Foreskin fibroblast (primary cell): ENCODE data around the gene CD58.

- RRBS = no CpG with 5 or more reads among the region's 13 CpGs
These were observed 44.7 kb upstream of the MAB21L3 start for GRCh38 chr1:116066392-116066976.

- RRBS = no CpG with 5 or more reads among the region's 5 CpGs
These were observed 11.7 kb downstream of the MAB21L3 start for GRCh38 chr1:116122828-116123435.

DNA sequence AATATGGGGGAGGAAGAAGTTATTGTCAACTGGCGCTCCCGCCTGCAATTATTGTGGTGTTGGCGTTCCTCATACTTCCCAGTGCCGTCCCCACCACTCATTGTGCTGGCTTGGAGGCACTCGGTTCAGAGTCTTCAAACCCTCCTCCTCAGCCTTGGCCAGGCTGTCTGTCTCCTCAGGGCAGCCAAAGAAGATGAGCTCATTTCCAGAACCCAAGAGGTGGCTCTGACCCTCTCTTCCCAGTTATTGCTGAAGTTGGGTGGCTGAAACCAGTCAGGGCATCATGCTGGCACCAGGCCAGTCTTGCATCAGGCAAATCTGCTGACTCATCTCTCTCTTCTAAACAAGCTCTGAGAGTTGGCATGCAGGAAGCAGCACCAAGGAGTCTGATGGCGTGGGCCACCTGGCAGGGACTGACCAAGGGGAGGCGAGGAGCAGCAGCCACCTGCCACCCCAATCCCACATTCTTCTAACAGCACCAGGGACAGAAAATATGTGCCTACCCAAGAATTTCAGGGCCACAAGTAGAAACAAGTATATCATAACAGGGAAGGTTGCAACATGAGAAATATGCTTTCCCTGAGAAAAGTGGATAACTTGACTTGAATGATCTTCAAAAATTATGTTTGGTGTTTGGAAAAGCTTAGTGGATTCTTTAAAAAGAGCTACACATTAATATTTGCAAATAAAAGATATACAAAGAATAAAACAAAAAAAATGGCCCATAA is 104.8 kb upstream of the ATP1A1 start:
- RRBS = no CpG with 5 or more reads among the region's 7 CpGs

GRCh38 chr1:116318864-116319489 is 54.1 kb upstream of the ATP1A1 start:
- RRBS = no CpG with 5 or more reads among the region's 9 CpGs

DNA sequence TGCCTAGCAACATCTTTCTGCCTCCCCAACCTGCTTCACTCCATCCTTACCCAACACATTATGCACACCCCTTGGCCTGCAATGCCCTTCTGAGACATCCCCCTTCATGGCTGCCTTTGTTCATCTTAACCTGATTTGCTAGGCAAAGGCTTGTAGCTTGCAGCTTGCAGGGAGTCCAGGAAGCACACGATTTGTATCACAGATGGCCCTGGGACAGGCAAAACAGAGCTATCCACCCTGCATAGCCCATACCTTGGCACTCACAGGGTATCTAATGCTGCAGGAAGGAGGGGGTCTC is 27.1 kb upstream of the ATP1A1 start:
- RRBS = no CpG with 5 or more reads among the region's 1 CpG

- RRBS = no CpG with 5 or more reads among the region's 5 CpGs
These were observed 23.4 kb downstream of the ATP1A1 start for GRCh38 chr1:116396151-116397162.

DNA sequence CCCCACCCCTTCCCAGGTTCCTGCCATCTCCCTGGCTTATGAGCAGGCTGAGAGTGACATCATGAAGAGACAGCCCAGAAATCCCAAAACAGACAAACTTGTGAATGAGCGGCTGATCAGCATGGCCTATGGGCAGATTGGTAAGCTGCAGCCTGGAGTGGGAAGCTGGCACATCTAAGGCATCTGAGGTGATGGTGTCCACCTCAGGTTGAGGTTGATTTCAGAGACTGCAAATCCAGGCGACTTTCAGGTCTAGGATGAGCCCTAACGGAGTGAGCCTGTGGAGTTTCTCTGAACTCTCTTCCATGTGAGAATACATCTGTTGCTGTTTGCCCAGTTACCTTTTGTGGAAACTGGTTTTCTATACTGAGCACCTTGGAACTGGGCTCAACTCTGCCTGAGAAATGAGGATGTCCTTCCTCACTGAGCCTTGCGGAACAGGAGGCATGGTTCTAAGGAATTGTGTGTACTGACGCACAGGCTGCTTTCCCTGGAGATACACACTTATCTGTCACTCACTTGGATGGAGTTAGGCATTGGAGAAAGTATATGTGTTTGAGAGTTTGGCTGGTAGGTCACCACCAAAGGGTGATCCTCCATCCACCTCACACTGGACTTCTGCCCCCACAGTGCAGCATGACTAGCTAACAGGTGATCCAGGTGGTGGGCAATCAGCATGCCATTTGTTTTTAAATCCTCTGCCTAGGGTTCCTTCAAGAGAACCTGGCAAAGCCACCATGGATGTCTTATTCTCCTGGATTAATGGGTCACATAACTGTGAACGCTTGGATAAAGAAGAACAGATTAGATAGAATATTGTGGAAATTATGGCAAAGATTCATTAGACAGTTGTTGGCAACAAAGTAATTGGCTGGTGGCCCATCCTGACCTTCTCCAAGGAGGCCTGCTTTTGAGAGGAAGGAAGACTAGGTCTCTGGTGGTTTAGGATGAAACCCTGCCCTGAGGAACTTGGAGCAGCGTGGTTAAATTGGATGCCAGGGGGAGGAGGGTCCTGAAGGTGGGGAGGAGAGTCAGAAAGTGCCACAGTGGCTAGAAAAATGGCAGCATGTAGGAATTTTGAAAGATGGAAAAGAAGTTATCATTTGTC is 26.7 kb downstream of the ATP1A1 start:
- RRBS = no CpG with 5 or more reads among the region's 7 CpGs

- RRBS = no CpG with 5 or more reads among the region's 10 CpGs
These were observed 27.7 kb downstream of the ATP1A1 start for GRCh38 chr1:116400588-116401297.

GRCh38 chr1:116409704-116410343 is 36.8 kb downstream of the ATP1A1 start:
- RRBS = no CpG with 5 or more reads among the region's 9 CpGs

- RRBS = no CpG with 5 or more reads among the region's 3 CpGs
These were observed 78.5 kb downstream of the CD58 start for GRCh38 chr1:116492361-116492785.

DNA sequence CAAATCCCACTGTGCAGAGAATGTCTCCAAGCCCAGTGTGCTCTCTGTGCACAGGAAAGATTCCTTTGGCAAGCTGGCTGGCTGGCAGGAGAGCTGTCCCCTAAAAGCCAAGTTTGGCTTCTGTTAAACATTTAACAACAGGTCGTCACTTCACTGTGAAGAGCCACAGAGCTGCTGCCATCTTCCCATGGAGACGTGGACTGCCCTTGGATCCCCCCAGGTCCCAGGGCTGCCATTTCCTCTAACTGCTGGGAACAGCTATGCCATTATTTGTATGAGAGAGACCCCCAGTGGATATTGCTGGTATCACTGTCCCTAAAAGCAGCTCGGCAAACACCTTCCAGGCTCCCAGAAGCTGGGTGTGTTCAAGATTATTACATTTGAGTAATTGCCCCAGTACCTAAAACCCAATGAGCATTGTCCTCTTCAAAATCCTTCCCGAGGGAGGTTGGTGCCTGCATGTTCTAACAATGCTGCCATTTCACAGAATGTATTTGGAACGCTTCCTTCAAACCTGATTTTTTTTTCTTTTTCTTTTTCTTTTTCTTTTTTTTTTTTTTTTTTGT is 71.8 kb downstream of the CD58 start:
- RRBS = no CpG with 5 or more reads among the region's 5 CpGs

DNA sequence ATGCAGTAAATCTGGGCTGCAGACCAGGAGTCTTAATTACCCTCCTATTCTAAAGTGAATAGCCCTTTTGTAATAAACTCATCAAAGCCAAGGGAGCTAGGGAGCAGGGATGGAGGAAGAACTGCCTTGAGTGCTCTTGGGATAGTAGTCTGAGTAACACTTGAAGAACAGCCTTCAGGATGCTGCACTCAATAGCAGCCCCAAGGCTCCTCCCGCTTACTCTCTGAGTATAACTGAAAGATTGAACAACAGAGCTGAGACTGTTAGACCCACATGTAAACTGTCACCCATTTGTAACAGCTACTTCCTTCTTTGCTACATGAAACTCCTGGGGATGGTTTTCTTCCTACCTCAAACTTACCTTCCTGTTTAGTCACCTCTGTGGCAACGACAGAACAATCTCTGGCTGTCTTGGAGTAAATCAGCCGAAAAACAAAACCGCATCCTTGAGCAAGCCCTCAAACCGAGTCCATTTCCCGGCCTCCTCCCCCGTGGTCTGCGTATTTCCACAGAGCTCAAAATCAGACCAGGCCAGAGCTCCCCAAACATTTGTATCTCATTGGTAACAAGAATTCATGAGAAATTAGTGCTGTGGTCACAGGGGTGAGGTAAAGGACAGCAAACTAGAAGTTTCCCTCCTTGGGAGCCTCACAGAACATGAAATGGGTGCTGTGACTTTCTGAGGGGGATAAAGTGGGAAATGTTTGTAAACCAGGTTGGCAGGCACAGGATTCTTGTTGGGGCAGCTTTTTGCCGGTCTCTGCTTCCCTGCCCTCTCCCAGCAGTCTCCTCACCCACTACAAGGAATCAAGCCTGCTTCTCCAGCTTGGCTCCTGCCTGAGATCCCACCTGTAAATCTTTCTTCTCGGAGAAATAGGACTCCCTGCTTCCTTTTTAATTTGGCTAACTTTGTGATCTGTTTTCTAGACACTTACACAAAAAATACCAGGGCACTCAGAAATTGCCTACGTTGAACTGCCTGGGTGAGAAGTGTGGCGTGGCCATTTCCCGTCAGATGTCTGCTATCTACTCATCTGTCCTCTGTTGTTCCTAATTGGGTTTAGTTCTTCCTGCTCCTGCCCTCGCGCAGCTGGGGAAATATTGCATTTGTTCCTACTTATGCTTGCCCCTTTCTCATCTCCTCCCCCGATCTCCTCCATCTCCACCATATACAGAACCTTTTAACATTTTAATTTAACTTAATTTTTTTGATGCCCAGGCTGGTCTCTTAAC is 55.6 kb downstream of the CD58 start:
- RRBS = no CpG with 5 or more reads among the region's 16 CpGs

DNA sequence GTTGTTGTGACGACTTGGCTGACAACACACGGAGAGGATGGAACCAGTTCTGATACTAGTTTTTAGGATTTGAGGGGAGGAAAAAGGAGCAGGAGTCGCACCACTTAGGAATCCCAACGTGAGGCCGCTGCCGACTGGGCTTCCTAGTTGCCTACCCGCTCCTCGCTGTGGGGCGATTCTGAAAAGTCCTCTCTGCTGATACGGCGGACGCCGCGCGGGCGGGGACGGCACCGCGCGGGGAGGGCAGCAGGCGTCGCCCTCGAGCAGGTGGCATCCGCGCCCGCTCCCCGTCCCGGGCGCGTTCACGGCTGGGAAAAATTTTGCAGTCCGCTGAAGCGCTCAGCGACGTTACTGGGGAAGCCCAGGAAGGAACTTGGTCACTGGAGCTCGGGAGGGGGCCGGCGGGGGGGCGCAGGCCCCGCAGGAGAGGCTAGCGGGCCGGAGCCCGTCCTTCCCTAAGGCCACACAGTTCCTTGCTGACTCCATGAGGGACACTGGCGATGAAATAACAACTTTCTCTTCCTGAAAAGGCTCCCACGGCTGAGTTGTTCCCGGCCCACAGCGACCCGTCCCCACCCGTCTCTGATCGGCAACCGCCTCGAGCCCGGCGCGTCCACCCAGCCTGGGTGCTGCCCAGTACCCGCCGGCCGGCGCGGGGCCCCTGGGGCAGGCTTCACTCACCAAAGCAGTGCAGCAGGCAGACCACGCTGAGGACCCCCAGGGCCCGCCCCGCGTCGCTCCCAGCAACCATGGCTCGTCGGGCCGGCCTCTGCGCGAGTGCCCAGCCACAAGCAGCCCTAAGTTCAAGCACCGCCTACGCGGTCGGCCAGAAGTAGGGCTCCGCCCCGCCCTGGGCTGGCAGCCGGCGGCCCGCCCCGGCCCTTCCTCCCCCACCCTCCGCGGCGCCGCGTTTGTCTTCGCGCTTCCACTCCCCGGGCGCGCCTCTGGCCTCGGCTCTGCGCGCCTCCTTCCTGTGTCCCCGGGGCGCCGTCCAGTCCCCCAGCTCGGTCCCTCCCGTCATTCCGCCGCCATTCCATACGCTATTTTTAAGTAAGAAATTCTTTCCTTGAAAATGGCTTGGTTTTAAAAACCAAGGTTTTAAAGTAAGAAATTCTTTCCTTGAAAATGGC is at the start of gene CD58:
TSS of gene CD58 (minus strand) at position 805 of the 1,130 bp plus-strand sequence.
- RRBS = 1% methylated on average over 44 of the region's 101 CpGs

DNA sequence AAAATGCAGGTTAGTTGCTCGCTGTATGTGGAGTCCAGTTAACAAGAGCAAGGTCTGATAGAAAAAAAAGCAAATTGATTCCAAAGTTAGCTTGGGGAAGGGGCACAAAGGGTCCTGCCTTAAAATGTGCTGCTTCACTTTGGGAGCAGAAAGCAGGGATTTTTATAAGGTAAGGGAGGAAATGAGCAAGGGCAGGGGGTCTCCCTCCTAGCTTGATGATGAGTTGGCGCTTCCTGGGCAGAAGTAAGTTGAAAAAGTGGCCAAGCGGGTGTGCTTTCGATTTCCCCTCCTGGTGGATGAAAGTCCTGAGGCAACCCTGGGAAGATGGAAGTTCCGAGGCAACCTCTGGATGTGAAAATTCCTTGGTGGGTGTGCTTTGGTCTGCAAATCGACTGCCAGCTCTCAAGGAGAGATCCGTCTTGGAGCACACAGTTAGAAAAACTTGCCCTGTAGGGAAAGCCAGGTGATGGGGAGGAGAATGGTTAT is 41.8 kb upstream of the CD2 start:
- RRBS = no CpG with 5 or more reads among the region's 7 CpGs

DNA sequence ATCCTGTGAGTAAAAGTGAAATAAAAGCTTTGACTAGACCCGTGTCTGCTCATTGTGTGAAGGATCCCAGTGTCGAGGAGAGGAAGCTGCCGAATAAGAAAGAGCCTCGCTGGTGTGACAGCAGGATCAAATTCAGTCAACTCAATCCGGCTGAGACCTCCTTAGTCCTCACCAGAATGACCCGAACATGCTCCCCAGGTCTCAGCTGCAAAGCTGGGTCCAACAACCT is 14.9 kb downstream of the CD2 start:
- RRBS = no CpG with 5 or more reads among the region's 6 CpGs

GRCh38 chr1:116816335-116816915 is 62.2 kb downstream of the CD2 start:
- RRBS = no CpG with 5 or more reads among the region's 6 CpGs

GRCh38 chr1:117003216-117003608 is 1.7 kb downstream of the CD101 start:
- RRBS = no CpG with 5 or more reads among the region's 2 CpGs

DNA sequence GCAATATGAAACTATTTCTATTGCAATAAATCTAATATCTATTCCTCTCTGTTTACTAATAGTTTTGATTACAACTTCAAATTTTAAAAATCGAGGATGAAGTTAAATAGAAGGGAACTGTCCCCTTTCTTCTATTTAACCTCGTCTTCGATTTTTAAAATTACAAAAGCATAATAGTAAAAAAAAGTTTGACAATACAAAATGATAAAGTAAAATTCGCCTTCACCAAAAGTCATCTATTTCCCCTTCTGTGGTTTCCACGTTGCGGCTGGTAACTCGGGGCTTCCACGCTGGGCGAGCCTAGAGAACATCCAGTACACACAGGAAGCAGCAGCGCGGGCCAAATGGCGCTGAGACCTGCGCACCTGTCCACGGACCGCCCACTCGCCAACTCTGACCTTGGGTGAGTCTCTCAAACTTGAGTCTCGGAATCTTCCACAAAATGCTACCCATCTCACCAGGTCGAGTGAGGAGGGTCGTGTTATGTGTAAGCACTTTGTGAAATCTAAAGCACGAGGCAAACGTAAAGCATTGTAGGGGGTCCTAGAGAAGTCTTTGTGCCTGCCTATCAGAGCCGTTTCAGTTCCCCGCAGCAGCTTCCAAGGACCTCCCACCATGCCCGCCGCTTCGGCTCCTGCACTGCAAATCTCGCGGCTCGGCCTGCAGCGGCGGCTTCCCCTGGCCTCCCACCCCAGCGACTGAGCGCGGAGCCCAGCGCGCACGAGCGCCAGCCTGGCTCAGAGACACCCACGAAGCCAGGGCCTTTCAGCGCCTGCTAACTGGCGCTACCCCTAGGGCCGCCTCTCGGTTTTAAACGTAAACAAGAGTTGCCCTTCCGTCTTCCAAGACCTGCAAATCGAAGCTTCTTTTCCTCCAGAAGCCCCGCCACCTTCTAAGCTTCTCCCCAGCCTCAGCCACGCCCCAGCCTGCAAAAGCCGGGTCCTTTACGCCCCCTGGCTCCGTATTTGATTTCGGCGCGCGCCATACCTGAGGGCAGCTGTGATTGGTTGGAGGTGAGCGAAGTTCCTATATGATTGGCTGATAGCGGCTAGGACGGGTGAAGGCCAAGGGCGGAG is 641 bp upstream of the TTF2 start:
- RRBS = no CpG with 5 or more reads among the region's 59 CpGs

DNA sequence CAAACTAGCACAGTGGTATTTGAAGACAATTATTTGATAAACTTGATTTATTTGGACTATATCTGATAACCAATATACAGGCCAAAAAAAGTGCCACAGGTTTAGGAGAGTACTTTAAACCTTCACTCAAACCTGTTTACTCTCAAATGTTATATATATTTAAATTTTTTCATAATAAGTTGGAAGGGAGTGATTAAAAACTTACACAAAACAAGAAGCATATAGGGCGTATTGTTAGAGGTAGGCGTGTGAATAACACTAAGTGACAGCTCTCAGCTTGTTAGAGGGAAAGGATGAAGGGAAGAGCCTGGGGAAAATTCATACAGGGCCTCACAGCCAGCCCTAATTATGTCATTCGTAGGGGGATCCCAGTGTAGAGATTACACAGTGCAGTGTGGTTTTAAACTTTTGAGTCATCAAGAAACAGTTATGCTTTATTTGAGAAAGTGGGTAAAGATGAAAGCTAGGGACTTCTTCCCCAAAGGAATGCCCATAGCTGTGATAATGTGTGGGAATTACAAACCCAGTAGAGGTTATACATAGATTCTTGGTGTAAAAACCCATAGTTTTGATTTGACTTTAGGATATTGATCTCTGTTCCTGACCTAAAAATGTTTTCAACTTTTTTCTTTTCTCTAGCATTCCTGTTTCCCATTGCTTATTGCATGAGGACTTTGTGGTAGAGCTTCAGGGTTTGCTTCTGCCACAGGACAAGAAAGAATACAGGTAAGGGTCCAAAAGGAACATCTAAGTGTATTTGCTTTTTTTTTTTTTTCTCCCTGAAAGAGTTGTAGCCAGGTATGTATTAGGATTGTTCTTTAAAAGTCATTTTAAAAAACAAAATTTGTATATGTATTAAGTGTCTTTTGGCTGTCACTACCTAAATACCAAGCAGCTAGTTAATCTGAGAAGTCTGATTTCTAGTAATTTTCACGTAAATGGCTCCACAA is 1.9 kb downstream of the TTF2 start:
- RRBS = no CpG with 5 or more reads among the region's 4 CpGs

- RRBS = no CpG with 5 or more reads among the region's 9 CpGs
These were observed 27.4 kb downstream of the TRIM45 start for GRCh38 chr1:117093833-117094827.